Metanephros (tissue), 2 donors: ENCODE results near the genes ANKRD65, CFAP74 and GABRD.

GRCh38 chr1:1385936-1386983, 11.3 kb upstream of the AURKAIP1 start:
- RAMPAGE, long total RNA, result no peak

GRCh38 chr1:1386984-1387680, 12.0 kb downstream of the CCNL2 start:
- RAMPAGE, long total RNA, result no peak

GRCh38 chr1:1399443-1399688, 231 bp upstream of the CCNL2 start:
- RAMPAGE, long total RNA, result no peak

DNA sequence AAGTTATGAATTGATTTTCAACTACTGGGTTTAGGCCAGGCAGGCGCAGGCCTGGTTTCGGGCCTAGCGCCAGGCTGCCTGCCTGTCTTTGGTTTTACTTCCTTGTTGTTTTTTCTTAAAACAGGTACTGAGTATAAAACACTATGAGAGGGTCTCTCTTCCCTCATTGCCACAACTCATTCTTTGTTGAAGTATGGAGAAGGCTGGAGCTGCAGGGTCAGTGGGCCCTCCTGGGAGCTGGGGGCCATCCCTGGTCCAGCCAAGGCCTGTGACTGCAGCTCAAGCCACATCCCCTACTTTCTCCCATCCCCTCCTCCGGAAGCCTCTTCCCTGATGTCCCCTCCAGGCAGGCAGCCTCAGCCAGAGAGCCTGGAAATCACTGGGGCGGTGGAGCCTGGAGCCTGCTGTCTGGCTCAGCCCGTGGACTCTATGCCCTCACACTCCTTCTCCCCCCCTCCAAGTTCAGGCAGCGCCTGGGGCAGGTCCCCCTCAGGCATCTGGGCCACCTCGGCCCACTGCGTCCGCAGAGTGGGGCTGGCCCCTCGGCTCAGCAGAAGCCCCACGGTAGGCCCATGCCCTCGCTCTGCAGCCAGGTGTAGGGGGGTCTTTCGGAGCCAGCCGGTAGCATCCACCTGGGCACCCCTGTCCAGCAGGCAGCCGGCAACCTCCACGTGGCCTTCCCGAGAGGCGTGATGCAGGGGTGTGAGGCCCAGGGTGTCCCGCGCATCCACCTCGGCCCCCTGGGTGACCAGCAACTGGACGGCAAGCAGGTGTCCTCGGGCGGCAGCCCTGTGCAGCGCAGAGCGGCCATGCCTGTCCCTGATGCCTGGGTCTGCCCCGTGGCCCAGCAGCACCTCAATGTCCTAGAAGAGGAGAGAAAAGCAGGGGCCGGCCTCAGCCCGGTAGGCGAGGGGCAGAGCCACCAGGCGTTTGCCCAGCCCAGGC, 2.1 kb downstream of the ANKRD65 start:
- RAMPAGE, long total RNA, result no peak

DNA sequence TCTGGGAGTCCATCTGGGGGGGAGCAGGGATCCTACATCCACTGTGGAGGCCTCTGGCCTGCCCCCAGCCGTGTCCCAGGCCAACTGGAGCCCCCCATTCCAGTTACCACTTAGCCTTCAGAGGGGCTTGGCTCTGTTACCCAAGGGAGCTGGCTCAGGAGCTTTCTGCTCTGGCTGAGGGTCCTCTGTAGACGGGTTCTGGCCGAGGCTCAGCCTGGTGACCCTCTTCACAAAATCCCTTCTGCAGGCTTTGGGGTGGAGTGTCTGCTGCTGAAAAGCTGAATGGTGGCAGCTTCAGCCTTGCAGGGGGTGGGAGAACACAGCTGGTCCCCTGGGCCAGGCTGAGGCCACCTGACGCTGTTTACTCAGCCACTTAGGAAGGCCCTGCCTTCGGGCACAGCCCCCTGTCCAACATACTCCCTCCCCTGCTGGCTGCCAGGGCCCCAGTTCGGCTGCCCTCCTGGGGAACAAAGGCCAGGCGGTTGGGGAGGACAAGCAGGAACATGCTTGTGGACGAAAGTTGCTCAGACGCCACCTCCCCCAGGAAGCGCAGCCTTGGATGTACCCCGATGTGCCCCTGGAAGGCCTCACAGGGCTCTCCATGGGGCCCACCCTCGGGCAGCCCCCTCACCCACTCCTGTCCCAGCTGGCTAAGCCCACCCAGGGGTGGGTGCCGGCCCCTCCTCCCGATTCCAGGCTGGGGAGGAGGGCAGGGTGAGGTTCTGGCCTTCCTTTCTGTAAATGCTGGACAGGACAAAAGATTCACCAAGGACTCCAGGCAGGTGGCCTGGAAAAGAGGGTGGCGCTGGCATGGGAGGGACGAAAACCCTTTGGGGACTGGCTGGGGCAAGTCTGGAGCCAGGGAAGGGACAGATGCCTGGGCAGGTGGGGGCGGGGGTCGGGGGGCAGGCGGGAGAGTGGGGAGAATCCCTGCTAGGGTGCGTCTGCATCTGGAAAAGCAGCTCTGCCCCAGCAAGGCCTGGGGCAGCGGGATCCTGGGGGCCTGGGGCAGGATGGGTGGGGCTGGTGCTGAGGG, at the start of gene ANKRD65:
Gene ANKRD65 (minus strand): TSS at position 284 of the 1,036 bp plus-strand sequence.
- RAMPAGE, long total RNA, result no peak

- RAMPAGE, long total RNA, result no peak
Measured at GRCh38 chr1:1436910-1437570, 1.6 kb downstream of the VWA1 start.

DNA sequence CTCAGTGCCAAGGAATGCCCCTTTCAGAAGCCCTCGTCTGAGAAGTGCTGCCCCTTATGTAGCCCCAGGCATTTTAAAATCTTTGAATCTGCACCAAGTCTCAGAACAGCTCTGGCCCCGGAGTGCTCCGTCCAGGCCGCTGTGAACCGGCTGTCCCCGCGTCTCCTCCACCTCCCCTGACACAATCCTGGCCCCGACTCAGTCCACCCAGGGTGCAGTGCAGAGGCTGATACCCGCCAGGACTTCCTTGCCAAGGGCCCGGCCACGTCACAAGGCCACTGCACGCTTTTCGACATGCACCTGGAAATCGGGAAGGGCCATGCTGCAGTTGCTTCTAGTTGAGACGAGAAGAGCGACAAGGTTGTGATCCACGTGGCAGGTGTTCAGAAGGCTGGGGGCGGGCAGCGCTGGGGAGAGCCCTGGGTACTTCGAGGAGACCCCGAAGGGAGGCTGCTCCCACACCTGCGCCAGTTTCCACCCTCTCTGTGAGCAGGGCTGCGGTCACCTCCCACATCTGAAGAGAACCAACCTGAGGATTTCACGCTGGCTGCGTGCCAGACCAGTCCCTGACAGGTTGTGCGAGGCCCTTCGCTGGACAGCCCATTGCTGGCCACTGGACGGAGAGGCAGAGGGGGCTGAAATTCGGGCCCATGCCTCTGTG, 6.7 kb downstream of the VWA1 start:
- RAMPAGE, long total RNA, result no peak

- RAMPAGE, long total RNA, result no peak
Measured at GRCh38 chr1:1505324-1505857, 6.6 kb upstream of the ATAD3A start.

DNA sequence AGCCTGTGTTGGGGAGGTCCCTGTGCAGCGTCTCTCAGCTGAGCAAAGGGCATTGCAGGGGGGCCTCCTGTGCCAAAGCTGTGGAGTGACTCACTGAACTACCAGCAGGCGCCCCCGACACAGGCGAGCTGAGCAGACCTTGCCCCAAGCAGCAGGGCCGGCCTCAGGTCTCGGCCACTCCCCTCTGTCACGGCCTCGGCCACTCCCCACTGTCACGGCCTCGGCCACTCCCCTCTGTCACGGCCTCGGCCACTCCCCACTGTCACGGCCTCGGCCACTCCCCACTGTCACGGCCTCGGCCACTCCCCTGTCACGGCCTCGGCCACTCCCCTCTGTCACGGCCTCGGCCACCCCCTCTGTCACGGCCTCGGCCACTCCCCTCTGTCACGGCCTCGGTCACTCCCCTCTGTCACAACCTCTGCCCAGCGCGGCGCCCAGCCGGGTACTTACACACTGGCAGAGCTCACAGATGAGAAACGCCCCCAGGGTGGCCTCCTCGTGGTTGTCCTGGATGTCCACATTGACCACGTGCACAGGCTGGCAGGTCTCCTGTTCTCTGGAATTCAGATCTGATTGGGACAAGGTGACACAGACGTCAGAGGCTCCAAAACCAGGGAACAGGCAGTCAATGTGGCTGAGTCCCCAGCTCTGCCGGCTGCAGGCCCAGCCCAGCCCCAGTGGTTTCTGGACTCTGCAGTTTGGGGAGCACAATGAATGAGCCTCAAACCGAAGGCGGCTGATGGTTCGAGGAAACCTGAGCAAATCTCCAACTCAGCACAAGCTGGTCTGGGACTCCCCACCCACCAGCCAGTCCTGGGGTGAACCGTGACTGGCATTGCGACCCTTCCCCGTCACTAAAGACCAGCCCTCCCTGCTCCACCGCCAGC, 3.2 kb upstream of the TMEM240 start:
- RAMPAGE, long total RNA, result no peak

- RAMPAGE, long total RNA, result no peak
Measured at GRCh38 chr1:1562949-1563368, 11.7 kb downstream of the SSU72 start.

GRCh38 chr1:1628614-1629366, 3.2 kb upstream of the MMP23B start:
- RAMPAGE, long total RNA, result no peak

DNA sequence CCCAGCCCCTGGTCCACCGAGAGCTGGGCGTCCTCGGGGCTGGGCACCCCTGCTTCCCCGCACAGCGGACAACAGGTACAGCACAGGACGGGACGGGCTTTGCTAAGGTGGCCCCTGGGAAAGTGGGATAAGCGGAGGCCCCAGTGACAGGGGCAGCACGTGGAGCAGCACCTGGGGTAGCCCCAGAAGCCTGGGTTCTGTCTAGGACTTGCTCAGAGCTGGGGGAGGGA, 2.7 kb downstream of the MMP23B start:
- RAMPAGE, long total RNA, result no peak

- RAMPAGE, long total RNA, result no peak
Measured at GRCh38 chr1:1693338-1693638, 693 bp upstream of the SLC35E2B start.

DNA sequence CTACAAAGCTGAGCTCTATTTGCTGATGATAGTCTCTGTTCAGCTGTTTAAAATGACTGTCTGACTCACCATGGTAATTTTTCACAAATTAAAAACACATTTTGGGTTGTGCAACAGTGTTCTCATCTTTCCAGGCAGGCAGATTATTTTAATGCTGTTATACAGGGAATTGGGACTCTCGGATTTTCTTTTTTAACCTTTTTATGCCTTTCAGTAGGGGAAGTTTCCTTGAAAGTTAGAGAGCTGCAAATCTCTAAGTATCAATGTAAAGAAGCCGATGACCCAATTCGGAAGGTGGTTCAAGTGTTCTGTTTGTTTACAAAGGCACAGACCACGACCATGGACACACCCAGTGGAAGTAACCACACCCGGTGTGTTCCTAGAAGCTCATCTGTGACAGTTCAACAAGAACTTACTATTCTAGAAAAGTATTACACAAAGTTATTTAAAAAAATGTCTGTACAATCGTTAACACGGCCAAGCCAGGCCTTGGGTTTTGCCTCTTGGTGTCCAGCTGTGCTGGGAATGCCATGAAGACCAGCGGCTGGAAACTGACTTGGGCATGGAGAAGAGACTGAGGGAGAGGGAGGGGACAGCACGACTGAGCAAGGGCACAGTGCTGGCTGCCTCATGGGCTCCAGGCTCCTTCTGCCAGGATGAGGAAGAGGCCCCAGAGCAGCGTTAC, 4.4 kb upstream of the CDK11A start:
- RAMPAGE, long total RNA, result no peak

- RAMPAGE, long total RNA, result no peak
Measured at GRCh38 chr1:1889671-1890677, 913 bp downstream of the GNB1 start.

GRCh38 chr1:1990173-1990956, 13.2 kb downstream of the CFAP74 start:
- RAMPAGE, long total RNA, result no peak

GRCh38 chr1:2003550-2004126, at the start of gene CFAP74:
Gene CFAP74 (minus strand): TSS chr1:2003786.
- RAMPAGE, long total RNA, result no peak

DNA sequence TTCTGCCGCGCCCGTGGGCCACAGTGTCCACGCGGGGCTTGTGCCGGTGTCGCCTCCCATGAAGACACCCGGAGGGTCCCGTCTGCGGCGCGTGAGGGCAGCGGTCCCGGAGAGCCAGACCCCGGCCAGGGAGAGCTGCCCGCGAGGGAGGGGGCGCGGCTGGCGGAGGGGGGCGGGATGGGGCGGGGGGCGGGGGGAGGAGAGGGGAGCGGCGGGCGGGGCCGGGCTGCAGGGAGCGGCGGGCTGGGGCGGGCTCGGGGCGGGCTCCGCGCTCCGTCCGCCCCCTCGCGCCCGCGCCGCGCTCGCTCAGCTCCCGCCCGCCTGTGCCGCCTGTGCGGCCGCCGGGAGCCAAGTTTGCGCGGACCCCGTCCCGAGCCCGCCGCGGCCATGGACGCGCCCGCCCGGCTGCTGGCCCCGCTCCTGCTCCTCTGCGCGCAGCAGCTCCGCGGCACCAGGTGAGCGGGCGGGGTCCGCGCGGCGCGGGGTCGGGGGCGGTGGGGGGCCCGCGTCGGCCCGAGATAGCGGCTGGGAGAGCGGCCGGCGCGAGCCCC, at the start of gene GABRD:
Gene GABRD (plus strand): TSS at position 309 of the 551 bp plus-strand sequence.
- RAMPAGE, long total RNA, result no peak

DNA sequence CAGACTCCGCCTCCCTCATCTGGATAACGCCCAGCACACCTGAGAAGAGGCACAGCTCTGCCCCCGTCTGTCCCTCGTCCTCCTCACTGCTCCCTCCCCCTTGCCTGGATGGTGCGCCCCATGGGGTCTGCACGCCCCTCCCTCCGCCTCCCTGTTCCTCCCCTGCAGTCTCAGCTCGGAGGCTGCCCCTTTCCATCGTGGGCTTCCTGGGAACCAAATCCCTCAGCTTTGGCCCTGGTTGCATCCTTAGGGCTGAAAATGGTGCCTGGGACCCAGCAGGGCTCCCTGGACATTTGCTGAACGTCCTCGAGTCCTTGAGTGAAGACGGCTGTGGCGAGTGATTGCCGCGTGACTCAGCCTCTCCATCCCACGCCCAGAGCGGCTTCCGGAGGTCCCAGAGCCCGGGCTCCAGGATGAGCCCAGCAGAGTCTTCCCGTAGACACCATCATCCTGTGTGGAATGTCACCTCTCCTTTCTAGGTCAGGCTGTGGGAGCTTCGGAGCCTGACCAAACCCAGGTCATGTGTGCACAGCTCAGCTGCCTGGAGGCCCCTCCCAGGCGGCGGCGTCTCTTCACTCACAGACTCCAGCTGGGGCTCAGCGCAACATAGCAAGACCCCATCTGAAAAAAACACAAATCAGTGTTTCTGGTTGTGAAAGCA, 38.1 kb downstream of the PRKCZ start:
- RAMPAGE, long total RNA, result no peak

DNA sequence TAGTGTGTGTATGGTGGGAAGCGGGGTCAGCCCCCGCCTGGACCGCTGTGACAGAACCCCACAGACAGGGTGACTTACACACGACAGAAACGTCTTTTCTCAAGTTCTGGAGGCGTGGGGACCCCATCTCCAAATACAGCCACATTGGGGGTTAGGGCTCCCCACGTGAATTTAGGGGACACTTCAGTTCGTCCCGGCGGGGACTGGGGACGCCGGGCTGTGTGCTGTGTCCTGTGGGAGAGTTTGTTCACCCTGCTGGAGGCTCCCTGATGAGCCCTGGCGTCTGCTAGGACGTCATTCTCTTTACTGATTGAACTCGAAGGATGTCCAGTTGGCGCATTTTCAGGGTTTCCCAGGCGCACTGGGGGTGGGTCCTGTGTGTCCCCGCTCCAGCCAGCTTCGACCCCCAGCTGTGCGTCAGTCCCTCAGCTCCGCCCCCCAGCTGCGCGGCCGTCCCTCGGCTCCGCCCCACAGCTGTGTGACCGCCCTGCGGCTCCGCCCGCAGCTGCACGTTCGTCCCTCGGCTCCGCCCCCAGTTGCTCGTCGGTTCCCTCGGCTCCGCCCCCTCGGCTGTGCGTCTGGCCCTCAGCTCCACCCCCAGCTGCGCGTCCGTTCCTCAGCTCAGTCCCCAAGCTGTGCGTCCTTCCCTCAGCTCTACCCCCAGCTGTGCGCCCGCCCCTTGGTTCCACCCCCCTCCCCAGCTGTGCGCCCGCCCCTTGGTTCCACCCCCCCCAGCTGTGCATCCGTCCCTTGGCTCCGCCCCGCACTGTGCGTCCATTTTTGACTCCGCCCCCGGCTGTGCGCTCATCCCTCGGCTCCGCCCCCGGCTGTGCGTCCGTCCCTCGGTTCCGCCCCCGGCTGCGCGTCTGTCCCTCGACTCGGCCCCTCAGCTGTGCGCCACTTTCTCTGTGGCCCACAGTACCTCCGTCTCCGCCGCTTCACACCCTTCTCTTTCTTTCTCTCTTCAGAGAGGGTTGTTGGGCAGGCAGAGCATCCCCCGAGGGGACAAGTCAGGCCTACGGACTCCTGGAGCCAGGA, 61.4 kb downstream of the FAAP20 start:
- RAMPAGE, long total RNA, result no peak